ENCODE results near the genes OR52E2, OR10A4 and OR5P2.

GRCh38 chr11:3951000-3951821, 95.7 kb downstream of the STIM1 start:
- PRO-cap: no peak

DNA sequence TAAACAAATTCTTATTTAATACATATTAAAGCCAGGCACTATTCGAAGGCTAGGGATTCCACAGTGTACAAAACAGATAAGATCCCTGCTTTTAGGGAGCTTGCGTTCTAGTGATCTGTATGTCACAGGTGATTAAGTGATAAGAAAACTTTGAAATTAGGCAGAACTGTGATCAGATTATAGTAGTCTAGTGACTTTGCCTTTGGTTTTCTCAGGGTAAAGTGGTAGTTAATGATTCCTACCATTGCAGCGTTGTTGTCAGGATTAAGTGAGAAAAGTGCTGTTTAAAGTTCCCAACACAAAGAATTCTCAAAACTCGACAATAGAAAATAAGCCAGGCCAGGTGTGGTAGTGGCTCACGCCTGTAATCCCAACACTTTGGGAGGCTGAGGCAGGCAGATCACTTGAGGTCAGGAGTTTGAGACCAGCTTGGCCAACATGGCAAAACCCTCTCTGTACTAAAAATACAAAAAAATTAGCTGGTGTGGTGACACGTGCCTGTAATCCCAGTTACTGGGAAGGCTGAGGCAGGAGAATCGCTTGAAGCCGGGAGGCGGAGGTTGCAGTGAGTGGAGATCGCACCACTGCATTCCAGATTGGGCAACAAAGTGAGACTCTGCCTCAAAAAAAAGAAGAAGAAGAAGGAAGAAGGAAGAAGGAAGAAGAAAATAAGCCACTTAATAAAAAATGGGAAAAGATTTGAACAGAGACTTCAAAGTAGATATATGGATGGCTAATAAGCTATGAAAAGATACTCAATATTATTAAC, 119.4 kb upstream of the RRM1 start:
- PRO-cap: no peak

DNA sequence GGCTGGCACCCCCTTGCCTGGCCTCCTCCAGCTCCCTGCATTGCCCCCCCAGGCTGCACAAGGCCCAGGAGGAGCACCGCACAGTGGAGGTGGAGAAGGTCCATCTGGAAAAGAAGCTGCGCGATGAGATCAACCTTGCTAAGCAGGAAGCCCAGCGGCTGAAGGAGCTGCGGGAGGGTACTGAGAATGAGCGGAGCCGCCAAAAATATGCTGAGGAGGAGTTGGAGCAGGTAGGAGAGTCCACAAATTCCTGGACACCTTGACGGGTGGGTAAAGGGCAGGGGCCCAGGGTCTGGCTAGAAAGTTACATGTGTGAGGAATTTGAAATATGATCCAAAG, 20.2 kb upstream of the RRM1 start:
- PRO-cap: no peak

DNA sequence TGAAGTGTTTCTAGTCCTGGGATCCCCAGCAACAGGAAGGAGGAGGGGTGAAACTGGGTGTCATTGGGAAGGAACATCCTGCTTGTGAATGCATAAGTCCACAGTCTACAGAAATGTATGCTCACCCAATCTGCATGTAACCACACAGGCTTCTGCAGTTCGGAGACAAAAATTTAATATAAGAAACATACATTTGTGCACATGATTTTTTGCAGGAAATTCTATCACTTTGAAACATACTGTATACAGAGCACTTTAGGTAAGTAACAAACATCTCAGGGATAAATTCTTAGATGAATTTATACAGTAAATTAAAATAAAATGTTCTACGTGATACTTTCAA, at the start of gene OR52E2:
OR52E2 (minus strand) TSS at position 77 of the 343 bp plus-strand sequence.
- PRO-cap: no peak

GRCh38 chr11:5809165-5809641, 479 bp downstream of the OR52N2 start:
- PRO-cap: no peak

DNA sequence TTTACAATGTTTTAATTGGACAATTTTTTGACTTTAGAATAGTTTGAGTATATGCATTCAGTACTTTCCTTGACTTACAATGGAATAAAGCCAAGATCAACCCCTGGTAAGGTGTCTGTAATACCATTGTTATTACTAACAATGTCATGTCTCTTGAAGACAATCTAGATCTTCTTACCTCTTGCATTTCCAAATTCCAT, 3.8 kb upstream of the OR52E5 start:
- PRO-cap: unidirectional peak, plus-strand start at position 78 of the sequence

DNA sequence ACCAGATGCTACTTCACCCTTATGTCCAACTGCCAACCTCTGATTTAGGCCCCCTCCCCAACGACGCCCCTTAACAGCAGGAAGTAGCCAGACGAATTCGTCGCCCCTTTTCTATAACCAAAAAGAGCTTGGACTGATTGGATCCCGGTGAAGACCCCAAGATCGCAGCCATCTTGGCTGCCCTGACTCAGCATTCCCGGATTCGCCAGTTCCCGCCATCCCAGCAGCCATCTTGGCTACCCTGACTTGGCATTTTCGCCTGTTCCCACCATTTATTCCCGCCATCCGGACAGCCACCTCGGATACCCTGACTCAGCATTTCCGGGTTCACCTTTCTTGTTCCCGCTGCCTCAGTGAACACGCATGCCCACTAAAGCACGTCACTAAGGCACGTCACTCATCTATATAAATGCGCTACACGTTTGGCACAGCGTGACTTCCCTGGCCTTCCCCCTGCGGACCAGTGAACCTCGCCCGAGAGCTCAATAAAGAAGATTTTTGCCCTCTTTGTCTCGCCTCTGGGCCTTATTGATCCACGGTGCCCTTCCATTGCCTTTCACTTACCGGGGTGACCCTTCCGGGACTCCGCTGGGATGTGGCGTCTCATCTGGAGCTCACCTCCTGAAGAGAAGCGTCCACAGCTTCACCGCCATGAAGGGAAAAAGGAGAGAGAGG, 4.1 kb upstream of the OR56A3 start:
- PRO-cap: no peak

DNA sequence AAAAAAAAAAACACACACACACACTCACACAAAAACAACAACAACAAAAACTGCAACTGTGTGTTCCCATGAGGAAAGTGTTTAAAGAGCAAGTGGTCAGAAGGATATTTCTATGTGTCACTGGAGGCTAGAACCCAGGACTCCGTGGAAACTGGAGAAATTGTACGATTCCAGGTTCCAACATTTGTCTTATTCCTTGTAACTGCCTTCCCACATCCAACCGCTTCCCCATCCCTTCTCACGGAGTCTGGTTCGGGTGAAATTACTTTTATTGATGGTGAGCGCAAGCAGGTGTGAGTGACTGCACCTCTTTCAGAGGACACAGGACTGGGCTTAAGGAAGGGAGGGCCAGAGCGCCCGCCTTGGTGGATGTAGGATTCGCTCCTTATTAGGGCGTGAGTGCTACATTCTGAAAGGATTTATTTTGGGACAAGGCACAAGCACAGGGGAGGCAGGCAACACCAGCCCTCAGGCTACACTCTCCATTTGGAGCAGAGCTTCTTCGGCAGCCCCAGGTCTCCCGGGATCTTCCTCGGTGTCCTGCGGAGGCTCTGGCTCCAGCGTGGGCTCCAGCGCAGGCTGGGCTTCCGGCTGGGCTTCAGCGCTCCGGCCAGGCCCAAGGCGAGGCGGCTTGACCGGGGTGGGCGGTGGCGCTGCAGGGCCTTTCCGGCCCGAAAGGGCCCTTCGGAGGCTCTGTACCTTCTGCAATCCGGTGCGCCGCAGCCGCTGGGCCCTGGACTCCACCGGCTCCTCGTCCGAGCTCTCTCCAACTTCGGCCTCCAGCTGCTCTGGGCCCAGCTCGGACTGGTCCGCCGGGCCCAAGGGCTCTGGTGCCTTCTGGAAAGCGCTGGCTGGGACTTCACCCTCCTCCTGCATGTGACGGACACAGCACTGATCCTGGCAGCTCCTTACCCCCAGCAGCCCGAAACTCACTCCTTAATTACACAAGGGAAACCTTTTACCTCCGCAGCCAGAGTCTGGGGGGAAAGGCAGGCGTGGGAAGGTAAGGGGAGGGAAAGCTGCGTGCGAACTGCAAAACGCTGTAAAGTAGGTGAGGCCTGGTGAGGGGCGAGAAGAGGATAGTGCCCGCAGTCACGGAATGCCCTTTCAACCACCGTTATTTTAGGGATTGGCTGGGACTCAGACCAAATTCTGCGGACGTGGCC, 1.2 kb downstream of the CAVIN3 start:
- PRO-cap: no peak

- PRO-cap: no peak
Observed at GRCh38 chr11:6402458-6403176, 12.3 kb downstream of the SMPD1 start.

DNA sequence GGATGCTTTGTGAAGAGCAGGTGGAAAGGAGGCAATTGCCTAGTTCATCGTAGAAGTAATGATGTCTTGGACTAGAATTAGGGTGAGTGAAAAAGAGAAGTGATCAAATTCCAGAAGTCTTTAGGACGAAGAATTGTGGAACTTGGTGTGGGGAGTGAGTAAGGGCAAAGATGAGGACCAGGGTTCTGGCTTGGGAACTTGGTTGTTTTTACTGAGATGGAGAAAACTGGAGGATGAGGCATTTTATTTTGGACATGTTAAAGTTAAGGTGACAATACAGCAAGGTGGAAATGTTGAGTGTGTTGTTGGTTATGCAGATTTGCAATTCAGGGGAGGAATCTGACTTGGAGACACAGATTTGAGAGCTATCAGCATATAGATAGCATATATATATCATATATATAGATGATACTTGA, 1.3 kb downstream of the ILK start:
- PRO-cap: no peak

GRCh38 chr11:6613766-6614824, 2.1 kb upstream of the TAF10 start:
- PRO-cap: no peak

GRCh38 chr11:6680731-6681708, 2.1 kb downstream of the MRPL17 start:
- PRO-cap: no peak

DNA sequence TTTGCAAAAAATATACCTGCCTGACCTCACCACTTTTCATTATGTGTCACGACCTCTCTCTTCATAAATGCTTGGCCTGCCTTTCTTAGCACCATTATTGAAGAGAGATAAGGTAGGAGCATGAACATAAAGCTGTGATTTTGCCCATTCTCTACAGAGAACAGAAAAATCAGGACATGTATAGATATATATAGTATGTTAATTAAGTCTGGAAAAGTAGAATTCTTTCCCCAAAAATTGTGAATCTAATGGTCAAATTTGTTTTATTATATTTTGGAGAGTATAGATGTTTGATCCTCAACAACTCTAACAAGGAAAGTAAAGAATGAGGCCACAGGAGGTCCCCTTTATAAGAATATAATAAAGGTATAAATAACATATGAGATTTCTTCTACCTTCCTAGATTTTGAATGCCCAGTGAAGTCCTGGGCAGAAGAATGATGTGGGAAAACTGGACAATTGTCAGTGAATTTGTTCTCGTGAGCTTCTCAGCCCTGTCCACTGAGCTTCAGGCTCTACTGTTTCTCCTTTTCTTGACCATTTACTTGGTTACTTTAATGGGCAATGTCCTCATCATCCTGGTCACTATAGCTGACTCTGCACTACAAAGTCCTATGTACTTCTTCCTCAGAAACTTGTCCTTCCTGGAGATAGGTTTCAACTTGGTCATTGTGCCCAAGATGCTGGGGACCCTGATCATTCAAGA, at the start of gene OR10A4:
OR10A4 (plus strand) TSS at position 415 of the 706 bp plus-strand sequence.
- PRO-cap: no peak

- PRO-cap: no peak
Observed at GRCh38 chr11:7019509-7020166, 508 bp downstream of the ZNF214 start.

- PRO-cap: no peak
Observed at GRCh38 chr11:7514183-7514840, 513 bp downstream of the PPFIBP2 start.

GRCh38 chr11:7577907-7578328, 64.1 kb downstream of the PPFIBP2 start:
- PRO-cap: no peak

- PRO-cap: no peak
Observed at GRCh38 chr11:7603814-7604676, 69.3 kb downstream of the CYB5R2 start.

- PRO-cap: no peak
Observed at GRCh38 chr11:7796851-7797371, at the start of gene OR5P2. Gene OR5P2, minus strand, starts transcription at chr11:7796942.

GRCh38 chr11:7890404-7891269, 40.4 kb downstream of the OR10A6 start:
- PRO-cap: no peak

DNA sequence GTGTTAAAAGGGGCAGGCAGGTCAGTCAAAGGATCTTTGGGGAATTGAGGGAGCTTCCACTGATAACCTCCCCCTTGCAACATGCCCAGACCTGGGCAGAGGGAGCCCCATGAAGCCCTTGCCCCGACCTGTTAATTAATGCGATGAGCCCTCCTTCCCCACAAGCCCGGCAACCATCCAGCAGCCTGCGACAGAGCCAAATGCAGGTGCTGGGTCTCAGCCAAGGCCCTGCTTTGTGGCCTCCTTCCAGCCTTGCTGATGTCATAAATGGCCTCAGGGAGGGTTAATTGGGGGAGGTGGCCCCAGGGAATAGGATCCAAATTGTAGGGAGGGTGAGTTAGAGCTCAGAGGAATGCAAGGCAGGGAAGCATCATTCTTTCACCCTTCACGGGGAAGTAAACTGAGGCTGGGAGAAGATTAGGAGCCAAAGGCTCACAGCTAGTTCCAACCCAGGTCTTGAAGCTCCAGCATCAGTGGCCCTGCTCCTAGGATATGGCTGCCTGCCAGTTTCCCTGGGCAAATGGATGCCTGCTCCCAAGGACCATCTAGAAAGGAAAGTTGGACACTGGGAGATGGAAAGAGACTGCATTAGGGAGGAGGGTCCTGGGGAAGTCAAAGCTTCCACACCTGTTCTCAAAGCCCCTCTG, 34.3 kb downstream of the LMO1 start:
- PRO-cap: no peak